Peripheral blood mononuclear cell (primary cell): ENCODE data around the genes SPON1 and COPB1.

GRCh38 chr11:12914346-12915009, 94.6 kb upstream of the RASSF10 start:
- PRO-cap, 8 experiments, result no peak in any of the 8 experiments

DNA sequence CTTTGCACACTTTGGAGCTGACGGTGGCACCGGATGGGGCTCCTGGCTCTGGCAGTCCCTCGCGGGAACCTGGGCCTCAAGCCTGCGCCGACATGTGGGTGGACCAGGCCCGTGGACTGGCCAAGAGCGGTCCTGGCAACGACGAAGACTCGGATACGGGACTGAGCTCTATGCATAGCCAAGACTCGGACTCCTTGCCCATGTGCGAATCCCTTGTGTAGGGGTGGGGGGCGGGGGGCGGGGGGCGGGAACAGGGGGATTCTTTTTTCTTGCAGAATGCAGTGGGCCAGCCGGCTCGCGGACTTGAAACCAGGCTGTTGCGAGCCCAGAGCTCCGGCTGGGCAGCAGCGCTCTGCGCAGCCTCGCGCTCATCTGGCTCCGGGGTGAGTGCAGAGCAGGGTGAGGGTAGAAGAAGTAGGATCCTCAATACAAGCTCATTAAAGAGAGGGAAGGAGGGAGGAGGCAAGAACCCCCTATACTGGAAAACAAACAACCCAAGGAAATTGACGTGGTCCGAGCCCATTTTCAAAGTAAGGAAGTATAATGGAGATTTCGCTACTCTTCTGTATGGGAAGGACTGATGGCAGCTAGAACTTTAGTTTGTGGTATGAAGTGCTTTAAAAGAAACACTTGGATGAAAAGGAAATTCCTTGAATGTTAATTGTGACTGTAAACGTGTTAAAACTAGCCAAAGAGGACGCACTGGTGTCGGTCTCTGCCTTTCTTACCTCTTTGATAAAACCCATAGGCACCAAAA, 1.9 kb downstream of the RASSF10 start:
- PRO-cap, 8 experiments, result no peak in any of the 8 experiments

- PRO-cap, 8 experiments, result no peak in any of the 8 experiments
Observed at GRCh38 chr11:13051331-13051738, 42.2 kb downstream of the RASSF10 start.

- PRO-cap, 8 experiments, result no peak in any of the 8 experiments
Observed at GRCh38 chr11:13118176-13118538, 109.0 kb downstream of the RASSF10 start.

DNA sequence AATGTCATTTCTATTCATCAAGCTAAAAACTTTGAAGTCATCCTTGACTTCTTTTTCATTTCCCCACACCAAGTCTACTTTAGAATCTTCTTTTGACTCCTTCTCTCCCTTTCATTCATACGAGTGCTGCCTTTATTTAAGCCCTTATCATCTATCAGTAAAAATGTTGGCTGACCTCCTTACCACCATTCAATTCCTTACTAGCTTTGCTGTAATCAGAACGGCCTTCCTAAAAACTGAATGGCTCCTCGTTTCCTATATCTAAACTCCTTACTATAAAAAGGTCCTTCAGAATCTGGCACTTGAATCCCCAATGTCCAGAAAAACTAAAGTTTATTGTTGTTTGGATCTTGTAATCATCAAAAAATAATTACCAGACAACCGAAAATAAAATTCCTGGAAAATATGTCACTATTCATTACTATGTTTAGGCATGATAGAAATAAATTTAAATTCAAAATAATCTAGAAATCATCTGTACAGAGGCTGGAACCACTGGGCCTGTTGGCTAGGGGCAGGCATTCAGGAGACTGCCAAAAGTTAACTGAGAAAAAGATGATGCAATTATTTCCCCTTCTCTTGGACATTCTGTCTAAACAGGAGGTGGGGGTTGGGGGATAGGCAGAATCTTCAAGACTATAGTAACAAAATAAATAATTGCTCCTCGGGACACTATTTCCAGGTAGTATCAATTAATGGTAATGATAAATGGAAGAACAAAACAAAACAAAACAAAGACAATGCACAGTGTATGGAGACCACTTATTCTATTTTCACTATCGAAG, 14.3 kb downstream of the BTBD10 start:
- PRO-cap, 8 experiments, result no peak in any of the 8 experiments

DNA sequence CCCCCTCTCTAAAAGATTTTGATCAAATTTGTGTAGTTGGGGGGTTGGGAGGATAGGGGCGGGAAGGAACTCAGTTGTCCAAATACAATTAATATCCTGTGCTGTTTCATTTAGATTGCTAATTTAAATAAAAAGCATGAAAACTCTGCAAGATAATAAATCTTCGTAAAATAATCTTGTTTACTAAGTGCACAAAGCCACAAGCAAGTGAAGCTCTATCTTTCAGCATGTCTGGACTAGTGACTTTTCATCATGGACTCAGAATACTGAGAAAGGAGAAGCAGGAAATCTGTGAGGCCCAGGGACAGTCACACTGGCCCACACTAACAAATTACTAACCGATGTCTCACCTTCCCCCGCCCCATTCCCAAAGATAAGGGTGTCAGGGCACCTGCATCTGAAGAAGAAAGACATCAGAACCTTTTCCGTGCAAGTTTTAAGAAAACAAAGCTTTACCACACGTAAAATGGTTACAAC, 818 bp downstream of the BTBD10 start:
- PRO-cap, 8 experiments, result no peak in any of the 8 experiments

GRCh38 chr11:13962126-13962963, at the start of gene SPON1:
Gene SPON1 (plus strand): TSS chr11:13962723.
- PRO-cap, 8 experiments, result no peak in any of the 8 experiments

DNA sequence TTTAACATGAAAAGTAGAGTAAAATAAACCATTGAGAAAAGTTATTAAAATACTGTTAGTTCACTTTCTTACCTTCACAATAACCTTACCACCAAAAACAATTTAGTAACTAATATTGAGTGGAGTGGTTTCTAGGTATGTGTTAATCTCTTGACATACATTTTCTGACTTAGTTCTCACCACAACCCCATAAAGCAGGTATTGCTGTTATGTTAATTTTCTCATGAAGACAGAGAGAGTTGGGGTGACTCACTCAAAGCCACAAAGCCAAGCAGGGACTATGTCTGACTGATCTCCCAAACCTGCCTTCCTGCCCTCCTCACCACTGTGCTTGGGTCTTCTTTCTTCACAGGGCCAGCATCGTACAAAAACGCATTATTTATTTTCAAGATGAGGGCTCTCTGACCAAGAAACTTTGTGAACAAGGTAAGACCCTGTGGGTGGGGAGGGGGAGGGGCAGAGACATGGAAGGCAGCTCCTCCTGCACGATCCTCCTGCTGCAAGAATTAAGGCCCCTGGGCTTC, 112.5 kb downstream of the SPON1 start:
- PRO-cap, 8 experiments, result peak in 2 of 8 experiments; most common plus-strand start position 299 of the sequence (in 2)

DNA sequence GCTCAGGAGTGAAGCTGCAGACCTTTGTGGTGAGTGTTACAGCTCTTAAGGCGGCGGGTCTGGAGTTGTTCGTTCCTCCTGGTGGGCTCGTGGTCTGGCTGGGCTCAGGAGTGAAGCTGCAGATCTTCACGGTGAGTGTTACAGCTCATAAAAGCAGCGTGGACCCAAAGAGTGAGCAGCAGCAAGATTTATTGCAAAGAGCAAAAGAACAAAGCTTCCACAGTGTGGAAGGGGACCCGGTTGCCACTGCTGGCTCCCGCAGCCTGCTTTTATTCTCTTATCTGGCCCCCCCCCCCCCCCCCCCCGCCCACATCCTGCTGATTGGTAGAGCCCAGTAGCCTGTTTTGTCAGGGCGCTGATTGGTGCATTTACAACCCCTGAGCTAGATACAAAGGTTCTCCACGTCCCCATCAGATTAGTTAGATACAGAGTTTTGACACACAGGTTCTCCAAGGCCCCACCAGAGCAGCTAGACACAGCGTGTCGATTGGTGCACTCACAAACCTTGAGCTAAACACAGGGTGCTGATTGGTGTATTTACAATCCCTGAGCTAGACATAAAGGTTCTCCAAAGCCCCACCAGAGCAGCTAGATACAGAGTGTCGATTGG, 128.1 kb downstream of the SPON1 start:
- PRO-cap, 8 experiments, result peak in 1 of 8 experiments; most common minus-strand start position 242 of the sequence (in 1)

- PRO-cap, 8 experiments, result no peak in any of the 8 experiments
Observed at GRCh38 chr11:14422240-14422880, 63.4 kb upstream of the RRAS2 start.

DNA sequence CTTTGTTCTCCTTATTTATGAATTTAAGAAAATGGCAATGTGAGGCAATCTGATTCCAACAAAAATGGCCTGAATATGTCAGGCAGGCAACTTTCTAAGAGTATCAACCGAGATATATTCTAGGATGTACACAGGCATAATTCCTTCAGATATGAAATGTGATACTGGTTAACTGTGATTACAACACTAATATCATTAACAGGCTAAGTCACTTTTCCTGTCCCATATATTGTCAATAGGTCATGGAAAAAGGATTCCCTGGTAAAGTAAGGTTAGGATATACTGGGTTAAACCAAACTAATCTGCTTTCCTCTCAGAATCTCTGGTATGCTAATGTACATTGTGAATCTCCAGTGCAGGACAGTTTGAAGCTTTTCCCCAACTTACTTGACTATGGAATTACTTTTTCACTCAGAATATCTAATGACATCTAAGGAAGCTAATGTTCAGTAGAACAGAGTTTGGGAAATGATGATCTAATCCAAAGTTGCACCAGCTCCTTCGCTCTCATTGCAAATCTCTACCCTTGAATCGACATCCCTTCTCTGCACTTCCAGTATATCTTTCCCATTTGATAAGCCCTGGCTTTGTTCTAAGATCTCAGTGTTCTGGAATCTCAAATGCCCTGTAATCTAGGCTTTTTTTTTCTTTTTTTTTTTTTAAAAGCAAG, 43.9 kb downstream of the COPB1 start:
- PRO-cap, 8 experiments, result peak in 4 of 8 experiments; most common minus-strand start position 364 of the sequence (in 2)

DNA sequence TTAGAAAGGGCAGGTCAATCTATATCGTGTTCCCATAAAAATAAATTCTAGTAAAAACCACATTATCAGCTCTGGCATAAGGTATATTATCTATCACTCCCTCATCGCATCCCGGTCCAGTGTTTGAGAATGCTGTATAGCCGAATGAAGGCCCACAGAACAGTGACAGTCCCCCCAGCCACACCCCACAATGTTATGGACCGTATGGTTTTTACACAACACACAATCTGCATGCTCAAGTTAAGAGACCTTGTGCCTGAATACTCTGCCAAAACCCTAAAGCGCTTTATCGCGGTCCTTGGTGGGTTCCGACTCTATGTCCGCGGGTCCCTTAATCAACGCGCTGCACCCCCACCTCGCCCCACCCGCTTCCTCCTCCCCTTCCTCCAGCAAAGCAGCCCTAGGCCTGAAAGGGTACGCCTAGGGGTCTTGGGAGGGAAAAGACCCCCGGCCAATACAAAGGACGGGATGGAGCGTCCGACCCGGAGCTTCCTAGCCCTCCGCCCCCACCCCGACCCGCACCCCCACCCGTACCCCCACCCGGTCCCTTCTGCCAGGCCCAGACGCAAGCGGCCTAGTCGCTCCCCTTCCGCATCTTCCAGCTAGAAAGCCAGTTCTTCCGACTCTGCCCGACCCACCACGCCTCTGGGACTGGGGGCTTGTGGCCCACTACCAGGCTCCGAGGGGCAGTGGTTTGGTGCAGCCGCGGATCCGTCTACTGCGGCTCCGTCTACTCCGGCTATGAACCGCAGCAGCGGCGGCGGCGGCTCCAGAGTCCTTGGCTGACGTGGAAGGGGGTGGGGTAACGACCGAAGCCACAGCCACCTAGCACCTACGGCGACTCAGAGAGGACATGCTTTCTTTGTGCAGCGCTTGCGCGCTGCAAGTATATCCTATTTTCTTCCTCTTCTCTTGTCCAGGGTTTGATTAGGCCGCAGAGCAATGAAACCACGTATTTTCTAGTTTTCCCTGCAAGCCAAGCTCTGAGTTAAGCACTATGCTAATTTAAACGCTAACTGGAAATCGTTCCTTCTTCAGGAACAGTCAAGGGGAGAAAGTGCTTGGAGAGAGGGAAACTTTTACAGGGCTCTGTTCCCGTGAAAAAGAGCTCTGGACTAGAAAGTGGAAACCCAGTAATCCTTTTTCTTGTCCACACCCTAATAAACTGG, at the start of gene COPB1:
COPB1 (minus strand) TSS at position 743 of the 1,169 bp plus-strand sequence.
- PRO-cap, 8 experiments, result peak in 8 of 8 experiments; most common plus-strand start position 896 of the sequence (in 2); most common minus-strand start position 743 of the sequence (in 3)

- PRO-cap, 8 experiments, result no peak in any of the 8 experiments
Observed at GRCh38 chr11:14500238-14501090, 853 bp upstream of the COPB1 start.

DNA sequence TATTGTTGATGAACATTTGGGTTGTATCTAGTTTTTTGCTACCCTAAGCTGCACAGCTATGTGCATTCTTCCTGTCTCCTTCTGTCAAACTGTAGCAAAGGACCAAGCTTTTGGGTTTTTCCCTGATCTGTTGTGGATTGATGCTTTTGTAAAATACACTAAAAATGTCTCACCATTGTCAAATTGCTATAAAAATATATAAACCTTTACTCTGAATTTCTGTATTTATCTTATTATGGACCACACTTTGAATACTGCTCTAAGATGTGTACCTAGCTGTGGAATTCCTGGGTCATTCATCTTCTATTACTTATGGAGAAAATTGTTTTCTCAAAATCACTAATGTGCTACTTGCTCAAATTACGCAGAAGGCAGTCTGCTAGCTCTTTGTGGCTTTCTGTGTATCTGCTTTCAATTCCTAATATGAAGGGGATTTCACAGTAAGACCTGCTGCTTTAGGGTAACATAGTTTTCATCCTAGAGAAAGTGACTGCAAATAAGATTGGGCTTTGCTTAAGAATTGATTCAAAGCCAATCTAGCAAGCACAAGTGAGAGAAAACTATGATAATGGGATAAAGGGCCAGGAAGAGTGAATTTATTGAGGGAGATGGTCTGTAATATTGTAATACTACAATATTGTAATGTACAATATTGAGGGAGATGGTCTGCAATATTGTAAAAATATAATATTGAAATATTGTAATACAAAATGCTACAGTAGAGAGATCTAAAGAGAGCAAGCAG, 123.3 kb downstream of the CYP2R1 start:
- PRO-cap, 8 experiments, result peak in 3 of 8 experiments; most common minus-strand start position 83 of the sequence (in 1)

DNA sequence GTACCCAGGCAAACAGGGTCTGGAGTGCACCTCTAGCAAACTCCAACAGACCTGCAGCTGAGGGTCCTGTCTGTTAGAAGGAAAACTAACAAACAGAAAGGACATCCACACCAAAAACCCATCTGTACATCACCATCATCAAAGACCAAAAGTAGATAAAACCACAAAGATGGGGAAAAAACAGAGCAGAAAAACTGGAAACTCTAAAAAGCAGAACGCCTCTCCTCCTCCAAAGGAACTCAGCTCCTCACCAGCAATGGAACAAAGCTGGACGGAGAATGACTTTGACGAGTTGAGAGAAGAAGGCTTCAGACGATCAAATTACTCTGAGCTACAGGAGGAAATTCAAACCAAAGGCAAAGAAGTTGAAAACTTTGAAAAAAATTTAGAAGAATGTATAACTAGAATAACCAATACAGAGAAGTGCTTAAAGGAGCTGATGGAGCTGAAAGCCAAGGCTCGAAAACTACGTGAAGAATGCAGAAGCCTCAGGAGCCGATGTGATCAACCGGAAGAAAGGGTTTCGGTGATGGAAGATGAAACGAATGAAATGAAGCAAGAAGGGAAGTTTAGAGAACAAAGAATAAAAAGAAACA, 46.7 kb downstream of the CYP2R1 start:
- PRO-cap, 8 experiments, result no peak in any of the 8 experiments

DNA sequence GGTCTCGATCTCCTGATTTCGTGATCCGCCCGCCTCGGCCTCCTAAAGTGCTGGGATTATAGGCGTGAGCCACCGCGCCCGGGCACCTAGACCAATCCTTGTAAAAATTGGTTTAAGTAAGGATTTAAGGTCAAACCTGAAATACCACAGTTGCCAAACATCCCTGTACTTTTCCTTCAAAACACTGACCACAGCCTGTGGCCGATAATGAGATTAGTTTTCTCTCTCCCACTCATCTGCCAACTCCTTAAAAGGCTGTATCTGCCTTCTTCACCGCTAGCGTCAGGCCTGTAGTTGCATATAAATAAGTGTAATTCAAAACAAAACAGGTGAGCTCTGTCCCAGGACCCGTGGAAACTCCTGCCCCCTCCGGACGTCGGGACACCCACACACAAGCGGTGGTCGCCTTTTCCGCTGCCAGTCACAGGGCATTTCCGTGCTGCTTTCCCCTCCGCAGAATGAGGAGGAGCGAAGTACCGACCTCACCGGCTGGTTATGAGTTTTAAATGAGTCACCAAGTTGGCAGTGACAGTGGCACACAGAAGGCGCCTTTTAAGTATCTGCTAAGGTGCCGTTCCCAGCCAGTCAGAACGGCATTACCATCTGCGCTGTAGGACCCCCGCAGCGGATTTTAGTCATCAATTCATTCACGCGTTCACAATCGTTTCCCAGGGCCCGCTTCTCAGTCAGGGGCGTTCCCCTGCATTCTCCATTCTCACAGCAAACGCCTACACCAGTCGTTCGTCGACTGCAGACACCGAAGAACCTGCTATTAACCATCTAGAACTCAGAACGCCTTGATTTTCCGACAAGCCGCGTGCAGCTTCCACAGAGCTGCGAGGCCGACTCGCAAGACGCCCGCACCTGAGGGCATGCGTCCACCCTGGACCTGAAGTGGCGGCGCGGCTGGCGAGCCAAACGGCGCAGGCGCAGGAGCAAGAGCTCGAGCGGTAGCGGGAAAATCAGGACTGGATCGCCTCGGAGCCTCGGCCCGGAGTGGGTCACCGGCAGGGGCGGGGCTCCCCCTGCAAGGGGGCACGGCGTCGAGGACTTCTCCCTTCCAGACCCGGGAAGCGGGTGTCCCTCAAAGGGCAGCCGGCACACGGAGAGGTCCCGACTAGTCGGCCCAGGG, 901 bp downstream of the CYP2R1 start:
- PRO-cap, 8 experiments, result peak in 8 of 8 experiments; most common plus-strand start position 1,063 of the sequence (in 7); most common minus-strand start position 908 of the sequence (in 5)

DNA sequence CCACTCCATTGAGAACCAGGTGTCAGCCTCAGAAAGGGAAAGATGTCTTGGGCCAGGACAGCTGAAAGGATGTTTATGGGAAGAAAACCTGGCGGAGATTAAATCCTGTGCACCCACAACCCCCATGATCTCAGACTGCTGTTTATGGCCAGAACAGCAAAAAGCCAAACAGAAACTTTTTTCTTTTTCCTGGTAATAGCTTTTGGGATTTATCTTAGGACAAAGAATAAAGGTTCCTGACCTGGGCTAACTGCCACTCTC, 612.4 kb downstream of the INSC start:
- PRO-cap, 8 experiments, result no peak in any of the 8 experiments

DNA sequence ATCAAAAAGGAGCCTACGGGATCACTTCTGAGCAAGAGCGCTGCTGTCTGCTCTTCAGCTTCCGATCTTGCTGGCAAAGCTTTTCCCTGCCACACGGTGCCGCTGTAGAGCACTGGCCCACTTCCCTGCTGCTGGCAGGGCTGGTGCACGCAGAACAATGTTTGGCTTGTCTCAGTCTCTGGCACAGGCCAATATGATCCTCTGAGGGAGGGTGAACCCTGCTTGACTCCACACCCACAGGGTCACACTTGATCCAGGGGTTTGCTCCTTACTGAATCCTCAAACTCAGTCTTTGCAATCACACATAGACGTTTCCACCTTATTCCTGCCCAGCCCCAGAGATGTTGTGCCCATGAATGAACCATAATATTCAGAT, 536.6 kb downstream of the SOX6 start:
- PRO-cap, 8 experiments, result no peak in any of the 8 experiments

- PRO-cap, 8 experiments, result no peak in any of the 8 experiments
Observed at GRCh38 chr11:15965216-15966331, 390.8 kb downstream of the SOX6 start.

DNA sequence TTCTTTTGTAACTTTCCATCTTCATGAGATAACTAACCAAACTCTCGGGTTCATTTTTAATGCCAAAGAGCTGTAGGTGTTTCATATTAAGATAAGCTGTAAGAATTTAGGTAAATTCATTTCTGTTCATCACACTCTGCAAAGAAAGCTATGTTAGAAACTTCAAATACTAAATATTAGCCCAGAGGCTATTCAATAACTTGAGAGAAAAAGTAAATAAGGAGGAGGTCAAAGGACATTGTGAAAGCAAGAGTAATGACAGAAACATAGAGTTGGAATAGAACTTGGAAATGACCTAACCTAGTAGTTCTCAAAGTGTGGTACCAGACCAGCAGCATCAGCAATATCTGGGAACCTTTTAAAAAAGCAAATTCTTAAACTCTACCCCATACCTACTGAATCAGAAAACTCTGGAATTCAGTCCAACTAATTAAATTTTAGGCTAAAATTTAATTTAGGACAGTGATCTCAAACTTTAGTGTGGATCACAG, 241.4 kb downstream of the SOX6 start:
- PRO-cap, 8 experiments, result no peak in any of the 8 experiments